SJSA1 (cell line): ENCODE measurements around the gene CABYR.

DNA sequence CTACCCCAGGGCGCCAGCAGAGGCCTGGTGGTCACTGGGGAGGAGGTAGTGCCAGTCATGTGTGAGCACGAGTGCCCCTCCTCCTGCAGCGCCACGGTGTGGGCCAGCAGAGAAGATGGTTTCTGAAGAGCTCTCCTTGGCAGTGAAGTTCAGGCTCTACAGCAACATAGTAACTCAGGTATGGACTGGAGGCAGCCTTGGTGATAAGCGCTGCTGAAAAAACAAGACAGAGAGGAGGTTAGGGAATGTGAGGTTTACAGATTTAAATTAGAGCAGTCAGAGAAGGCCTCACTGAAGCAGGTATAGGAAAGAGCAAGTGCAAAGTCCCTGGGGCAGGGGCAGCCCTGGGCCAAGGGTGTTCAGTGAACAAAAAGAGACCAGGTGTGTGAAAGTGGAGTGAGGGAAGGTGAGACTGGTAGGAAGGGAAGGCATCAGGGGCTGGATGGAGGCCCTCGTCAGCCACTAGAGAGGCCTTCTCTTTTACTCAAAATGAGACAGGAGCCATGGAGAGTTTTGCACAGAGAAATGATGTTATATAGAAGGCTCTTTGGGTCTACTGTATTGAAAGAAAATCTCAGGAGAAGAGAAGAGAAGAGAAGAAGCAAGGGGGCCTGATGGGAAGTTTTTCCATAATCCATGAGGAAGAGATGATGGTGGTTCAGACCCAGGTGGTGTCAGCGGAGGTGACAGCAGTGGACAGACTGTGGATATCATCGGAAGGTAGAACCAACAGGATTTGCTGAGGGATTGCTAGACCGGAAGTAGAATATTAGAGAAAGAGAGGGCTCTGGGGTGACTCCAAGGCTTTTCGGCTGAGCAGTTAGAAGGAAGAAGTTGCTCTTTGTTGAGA, 89.7 kb downstream of the LAMA3 start:
- RAMPAGE, long total RNA: no peak

DNA sequence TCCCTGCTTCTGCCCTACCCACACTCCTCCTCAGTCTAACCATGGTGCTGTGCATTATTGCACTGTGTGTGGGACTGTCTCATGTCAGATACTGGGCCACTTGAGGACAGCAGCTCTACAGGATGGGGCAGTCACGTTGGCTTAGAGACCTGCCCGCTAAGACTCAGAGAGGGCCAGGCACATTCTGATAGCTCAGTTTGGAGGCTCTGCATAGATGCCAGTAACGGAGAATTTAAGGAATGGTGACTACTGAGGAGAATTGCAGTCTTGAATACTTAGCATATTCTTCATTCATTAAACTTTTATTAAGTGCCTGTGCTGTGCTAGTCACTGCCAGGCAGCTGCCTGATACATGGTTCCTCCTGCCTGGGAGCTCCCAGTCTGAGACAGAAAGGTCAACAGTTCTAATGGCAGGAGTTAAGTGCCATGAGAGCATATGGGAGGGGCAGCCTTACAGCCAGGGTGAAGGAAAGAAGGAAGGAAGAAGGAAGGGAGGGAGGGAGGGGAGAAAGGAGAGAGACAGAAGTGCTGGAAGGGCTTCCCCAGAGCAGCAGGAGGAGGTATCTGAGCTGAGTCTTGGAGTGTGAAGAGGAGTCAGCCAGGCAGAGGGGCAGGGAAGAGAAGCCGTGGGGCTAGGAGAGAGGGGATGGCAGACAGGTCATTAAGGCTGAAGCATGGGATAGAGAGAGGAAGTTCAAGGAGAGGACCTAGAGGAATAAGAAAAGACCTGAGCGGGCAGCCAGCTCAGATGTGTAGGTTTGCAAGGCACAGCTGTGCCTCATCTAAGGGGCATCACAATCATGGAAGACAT, 90.8 kb downstream of the LAMA3 start:
- RAMPAGE, long total RNA: no peak

GRCh38 chr18:23965361-23965875, 49.1 kb upstream of the TTC39C start:
- RAMPAGE, long total RNA: no peak

DNA sequence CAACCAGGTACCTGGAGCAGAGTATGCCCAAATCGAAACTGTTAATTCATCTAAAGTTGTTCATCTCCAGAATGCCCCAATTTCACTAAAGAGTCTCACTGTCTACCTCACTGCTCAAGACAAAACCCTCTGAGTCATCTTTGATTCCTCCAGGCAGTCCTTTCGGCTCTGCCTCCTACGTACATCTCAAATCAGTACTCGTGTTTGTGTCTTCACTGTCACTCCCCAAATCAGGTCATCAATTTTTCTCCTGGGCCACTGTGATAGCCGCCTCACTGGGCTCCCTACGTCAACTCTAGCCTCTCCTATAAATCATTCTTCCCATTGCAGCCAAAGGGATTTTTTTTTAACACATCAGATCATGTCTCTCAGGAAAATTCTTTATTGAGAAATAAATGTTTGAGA, 42.1 kb upstream of the TTC39C start:
- RAMPAGE, long total RNA: no peak

DNA sequence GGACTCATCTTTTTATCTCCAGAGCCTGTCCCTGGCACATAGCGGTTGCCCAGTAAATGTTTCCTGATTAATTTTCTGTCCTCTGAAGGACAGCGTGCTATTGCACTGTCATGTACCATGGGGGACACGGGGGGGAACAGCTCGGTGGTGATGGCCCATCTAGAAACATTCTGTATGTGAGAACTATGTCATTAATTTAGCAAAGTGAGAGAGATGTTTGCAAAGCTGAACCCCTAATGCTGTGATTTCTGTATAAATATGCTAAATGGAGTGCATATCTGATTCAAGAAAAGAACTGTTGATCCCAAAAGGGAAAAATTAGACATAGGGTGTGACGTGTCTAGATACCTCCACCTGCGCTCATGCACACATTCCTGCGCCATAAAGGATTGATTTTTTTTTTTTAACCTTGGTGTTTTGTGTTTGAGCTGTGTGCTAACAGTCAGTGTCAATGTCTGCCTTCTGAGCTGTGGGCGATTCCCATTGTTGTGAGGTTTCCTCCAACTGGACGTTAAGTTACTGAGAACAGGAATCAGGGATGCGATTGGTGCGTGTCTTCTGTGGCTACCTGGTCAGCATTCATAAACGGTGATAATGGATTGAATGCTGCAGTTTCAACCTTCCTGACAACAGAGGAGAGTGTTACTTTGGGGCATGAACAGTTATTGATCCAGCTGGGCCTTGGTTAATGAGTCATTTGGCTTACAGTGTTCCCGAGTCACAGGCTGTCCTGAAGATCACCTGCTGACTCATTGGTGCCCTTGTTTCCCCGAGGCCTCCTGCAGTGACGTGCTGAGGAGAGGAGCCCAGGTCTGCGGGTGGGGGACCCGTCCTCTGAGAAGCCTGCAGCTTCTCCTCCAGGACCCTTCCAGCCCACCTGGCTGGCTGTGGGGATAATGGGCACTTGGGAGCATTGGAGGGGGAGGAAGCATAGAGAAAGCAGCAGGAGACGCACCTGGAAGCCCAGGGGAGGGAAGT, 26.0 kb upstream of the CABYR start:
- RAMPAGE, long total RNA: no peak

GRCh38 chr18:24113542-24114768, 24.9 kb upstream of the CABYR start:
- RAMPAGE, long total RNA: no peak

GRCh38 chr18:24138406-24139708, at the start of gene CABYR:
Gene CABYR (plus strand): TSS chr18:24139062.
- RAMPAGE, long total RNA: no peak

GRCh38 chr18:24270733-24271107, 126.9 kb downstream of the OSBPL1A start:
- RAMPAGE, long total RNA: no peak

- RAMPAGE, long total RNA: no peak
Observed at GRCh38 chr18:24271420-24272463, 125.9 kb downstream of the OSBPL1A start.

GRCh38 chr18:24359910-24360146, 37.8 kb downstream of the OSBPL1A start:
- RAMPAGE, long total RNA: no peak

GRCh38 chr18:24914346-24914831, 437.6 kb downstream of the ZNF521 start:
- RAMPAGE, long total RNA: no peak

DNA sequence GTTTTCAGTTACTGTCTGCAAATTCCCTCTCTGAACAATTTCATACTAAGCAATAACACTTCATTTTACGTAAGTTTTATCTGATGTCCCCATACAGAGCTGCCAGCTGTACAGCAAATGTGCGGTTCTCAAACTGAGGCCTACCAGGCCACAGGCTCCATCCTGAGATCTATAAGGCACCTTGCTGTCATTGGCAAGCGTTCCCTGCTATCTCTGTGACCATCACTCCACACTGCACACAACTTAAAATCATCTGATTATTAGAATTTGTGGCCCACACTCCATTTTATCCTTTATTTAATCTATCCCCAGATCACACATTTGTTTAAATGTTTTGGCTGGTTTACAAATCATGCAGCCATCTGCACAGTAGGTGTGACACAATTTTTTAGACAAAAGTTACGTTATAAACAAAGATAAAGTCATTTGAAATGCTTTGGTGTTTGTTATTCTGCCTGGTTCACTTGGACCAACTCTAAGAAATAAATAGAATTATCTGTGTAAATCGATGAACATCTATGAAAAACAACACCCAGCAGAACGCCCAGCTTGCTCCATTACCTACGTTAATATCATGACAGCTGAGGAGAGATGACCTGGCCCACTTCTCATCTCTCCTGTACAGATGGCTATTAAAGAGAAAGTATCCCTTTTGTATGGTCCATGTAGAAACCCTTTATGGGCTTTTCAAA, 162.4 kb downstream of the ZNF521 start:
- RAMPAGE, long total RNA: no peak

DNA sequence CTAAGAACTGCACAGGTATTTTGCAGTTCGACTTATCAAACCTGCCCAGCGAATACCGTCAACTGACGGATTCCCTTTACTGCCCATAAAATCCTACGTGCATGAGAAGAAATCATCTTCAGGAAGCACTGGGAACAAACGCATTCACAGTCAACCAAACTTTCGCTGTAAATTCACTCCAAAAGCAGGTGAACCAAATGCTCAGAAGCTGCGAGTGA, 3.3 kb downstream of the ZNF521 start:
- RAMPAGE, long total RNA: no peak

DNA sequence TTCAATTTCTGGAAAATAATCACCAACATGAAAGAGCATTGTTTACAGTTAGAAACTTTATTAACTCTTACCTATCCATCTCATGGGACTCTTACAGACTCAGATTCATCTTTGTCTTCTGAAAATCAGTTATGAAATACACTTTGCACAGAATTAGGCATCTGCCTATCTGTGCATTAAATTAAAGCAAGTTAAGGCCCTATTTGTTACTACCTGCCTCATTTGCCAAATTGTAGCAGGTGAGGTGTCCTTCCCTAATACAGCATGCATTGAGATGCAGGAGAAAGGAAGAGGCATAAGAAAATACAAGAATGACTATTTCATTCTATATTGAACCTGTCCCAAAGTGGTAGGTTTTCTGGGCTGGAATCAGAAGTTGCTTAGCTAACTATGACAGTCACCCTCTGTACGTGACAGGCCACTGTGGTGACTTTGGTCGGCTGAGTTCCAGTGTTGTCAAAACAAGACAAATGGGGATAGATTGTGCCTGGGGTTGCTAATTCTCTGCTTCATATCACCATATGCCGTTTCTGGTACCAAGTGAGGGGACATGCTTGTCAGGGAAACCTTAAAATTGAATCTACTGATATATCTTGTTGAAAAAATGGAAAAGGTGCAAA, 158.2 kb downstream of the KCTD1 start:
- RAMPAGE, long total RNA: no peak

- RAMPAGE, long total RNA: no peak
Observed at GRCh38 chr18:26575056-26575731, 26.8 kb upstream of the KCTD1 start.

GRCh38 chr18:26655262-26655644, 106.9 kb upstream of the KCTD1 start:
- RAMPAGE, long total RNA: no peak

DNA sequence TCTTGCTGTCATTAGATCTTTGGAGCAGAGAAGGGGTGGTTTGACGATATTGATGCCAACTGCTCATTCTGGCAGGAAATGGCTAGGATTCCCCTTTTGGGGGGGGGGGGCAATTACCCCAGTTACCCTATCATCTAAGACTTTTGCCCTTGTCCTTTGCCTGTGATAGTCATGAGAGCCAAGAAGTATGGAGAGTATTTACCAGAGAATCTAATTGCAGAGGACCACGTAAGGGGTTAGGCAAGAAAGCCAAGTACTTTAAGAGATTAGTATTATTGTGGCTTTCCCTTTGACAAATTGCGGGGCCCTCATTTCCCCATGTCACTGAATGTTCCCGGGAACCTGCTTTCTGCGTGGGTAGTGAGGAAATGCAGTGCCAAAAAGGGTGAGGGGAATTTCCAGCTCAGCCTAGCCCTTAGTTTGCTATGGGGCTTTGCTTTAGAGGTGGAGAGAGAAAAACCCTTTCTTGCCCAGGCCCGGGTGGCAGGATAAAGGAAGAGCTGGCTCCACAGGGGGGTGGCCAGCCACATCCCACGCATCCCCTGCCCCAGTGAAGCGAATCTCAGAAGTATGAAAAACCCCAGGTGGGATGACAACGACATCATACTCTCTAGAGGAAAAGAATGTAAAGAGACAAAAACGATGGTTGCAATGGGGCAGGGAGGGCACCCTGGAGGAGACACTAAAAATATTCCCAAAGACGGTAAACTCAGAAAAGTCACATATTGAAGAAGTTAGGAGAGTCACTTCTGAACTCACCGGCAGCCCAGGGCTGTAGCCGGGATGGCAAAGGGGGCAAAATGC, 1.4 kb downstream of the AQP4 start:
- RAMPAGE, long total RNA: no peak

- RAMPAGE, long total RNA: no peak
Observed at GRCh38 chr18:27041982-27042617, 143.0 kb downstream of the CHST9 start.

DNA sequence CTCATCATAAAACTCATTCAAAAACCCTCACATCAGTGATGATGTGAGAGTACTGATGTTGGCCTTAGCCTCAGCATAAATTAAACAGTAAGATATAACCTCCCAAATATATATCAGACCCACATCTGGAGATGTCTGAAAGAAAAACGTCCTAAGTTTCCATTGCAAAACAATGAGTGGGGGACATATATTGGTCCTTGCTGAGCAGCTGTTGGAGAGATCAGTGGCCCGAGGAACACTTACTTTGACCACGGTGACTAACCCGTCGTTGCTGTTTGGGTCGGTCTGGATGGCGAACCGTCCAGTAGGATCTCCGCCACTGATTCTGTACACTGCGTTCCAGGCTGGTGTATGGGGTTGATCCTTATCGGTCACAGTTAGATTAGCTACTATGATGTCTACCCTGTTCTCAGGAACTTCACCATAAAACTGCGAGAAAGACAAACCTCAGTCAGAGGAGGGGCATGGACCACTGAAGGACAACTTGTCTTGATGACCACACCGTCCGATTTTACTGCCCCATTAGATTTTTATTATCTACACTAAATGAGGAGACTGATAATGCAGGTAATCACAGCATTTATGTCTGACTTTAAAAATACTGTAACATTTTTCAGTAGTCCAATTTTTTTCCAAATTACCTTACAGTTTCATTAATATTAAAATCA, 184.4 kb downstream of the CDH2 start:
- RAMPAGE, long total RNA: no peak

GRCh38 chr18:28036334-28037079, 140.4 kb downstream of the CDH2 start:
- RAMPAGE, long total RNA: no peak